ENCODE results near the genes XYLT1 and CCP110.

GRCh38 chr16:15576250-15577328 is 66.4 kb downstream of the MARF1 start:
- PRO-cap = bidirectional peak, plus-strand start at chr16:15577132, minus-strand start at chr16:15576910

- PRO-cap = no peak
Observed at GRCh38 chr16:15592082-15592702, 50.8 kb downstream of the MARF1 start.

- PRO-cap = no peak
Observed at GRCh38 chr16:15607554-15608168, 35.3 kb downstream of the MARF1 start.

- PRO-cap = no peak
Observed at GRCh38 chr16:15714776-15715362, 64.8 kb downstream of the NDE1 start.

- PRO-cap = no peak
Observed at GRCh38 chr16:15721208-15721898, 71.3 kb downstream of the NDE1 start.

GRCh38 chr16:15951756-15952251 is 2.4 kb downstream of the ABCC1 start:
- PRO-cap = no peak

GRCh38 chr16:16125608-16126152 is 97.6 kb downstream of the ABCC6 start:
- PRO-cap = no peak

- PRO-cap = no peak
Observed at GRCh38 chr16:16131473-16132173, 91.7 kb downstream of the ABCC6 start.

GRCh38 chr16:16142989-16143381 is 80.3 kb downstream of the ABCC6 start:
- PRO-cap = no peak

DNA sequence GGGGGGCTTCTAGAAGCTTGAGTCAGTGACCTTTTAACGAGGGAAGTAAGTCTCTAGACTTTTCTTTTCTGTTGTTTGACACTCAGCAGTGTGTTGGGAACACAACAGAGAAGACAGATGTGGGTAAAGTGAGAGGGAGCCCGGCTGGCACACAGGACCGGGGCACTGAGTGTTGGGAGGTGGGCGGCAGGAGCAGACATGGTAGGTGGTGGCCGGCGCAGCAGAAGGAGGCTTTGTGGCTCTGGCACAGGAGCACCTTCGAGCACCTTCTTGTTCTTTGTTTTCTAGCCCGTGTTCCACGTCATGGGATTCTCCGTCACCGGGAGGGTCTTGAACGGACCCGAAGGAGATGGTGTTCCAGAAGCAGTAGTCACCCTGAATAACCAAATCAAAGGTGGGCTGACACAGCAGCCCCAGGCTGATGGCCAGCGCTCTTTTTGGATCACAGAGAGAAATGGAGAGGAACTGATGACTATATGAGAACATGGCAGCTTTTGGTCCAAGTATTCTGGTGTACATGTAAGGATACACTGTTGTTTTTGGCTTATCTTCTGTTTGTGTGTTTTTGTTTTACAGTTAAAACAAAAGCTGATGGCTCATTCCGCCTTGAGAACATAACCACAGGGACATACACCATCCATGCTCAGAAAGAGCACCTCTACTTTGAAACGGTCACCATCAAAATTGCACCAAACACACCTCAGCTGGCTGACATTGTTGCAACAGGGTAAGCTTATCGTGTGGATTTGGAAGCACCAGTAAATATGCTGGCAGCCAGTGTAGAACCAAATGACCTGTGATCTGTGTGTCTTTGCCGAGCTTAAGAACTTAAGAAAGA is 23.3 kb downstream of the NOMO3 start:
- PRO-cap = no peak

GRCh38 chr16:17380460-17381158 is 90.2 kb downstream of the XYLT1 start:
- PRO-cap = unidirectional peak, minus-strand start at chr16:17380768

DNA sequence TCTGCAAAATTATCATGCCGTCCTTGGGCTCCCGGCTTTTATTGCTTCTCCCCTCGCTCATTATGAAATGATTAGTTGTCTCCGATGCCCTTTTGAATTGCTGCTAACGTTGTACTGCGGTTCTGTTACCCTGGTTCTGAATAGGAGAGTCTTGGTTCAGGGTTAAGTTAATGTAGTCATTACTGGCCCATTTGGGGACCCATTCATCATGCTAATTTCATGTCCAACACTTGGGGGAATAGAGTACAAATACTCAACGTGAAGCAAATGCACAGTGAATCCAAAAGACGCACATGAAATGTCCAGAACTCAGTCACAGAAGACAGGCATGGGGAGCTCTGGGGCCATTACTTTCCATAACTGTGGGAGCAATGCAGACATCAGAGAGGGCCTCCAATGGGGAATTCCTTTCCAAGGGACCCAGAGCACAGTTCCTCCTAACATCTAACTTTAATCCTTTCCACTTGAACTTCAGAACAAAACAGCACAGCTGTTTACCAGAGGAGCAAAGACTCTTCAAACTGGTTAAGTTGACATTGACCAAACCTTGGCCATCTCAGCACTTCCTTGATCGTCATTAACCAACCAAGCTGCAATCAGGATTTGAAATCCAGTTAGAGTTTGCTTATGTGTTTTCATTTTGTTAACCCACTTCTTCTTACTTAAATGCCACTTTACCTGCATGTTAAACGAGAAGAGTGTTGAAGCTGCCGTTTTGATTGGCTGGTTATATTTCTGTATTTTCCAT is 12.5 kb downstream of the XYLT1 start:
- PRO-cap = no peak

GRCh38 chr16:17468418-17468904 is 2.3 kb downstream of the XYLT1 start:
- PRO-cap = no peak

DNA sequence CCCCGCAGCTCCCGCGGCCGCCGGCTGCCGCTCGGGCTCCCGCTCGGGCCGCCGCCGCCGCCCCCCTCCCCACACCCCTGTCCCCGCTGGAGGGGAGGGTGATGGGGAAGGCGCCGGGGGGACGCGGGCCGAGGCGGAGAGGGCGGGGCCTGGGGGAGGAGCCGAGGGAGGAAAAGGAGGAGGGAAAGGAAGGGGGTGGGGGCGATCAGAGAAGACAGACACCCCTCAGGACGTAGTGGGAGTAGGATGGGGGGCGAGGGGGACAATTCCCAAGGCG is at the start of gene XYLT1:
TSS of gene XYLT1 (minus strand) at position 100 of the 277 bp plus-strand sequence.
- PRO-cap = bidirectional peak, plus-strand start at position 190 of the sequence, minus-strand start at position 59 of the sequence

DNA sequence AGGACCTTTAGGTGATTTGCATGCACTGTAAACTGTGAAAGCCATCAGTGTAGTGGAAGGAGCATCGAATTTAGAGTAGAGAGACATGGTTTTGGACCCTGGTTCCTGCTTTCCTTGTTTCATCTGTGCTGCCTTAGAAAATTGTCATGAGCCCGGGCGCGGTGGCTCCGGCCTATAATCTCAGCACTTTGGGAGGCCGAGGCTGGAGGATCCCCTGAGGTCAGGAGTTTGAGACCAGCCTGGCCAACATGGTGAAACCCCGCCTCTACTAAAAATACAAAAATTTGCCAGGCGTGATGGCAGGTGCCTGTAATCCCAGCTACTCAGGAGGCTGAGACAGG is 776 bp downstream of the COQ7 start:
- PRO-cap = unidirectional peak, plus-strand start at position 44 of the sequence

DNA sequence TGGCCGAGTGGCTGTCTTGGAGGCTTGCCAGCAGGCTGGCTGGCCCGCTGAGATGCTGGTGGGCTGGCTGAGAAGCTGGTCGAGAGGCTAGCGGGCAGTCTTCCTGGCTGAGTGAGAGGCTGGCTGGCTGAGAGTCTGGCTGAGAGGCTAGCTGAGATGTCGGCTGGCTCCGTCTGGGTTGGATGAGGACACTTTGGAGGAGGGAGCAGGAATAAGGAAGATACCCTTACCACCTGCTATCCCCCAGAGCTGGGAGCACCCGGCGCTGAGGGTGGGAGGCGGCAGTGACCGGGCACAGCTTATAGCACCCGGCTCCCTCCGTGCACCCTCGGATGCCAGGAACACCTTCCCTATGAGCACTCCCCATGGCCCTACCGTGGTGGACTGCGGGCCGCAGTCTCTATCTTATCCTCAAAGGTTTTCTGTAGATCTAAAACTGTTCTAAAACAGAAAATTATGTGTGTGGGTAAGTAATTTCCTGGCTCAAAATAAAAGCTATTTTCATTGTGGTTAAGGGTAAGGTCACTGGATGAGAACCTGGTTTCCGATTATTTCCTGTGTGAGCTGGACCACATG is 34.5 kb upstream of the TMC5 start:
- PRO-cap = no peak

DNA sequence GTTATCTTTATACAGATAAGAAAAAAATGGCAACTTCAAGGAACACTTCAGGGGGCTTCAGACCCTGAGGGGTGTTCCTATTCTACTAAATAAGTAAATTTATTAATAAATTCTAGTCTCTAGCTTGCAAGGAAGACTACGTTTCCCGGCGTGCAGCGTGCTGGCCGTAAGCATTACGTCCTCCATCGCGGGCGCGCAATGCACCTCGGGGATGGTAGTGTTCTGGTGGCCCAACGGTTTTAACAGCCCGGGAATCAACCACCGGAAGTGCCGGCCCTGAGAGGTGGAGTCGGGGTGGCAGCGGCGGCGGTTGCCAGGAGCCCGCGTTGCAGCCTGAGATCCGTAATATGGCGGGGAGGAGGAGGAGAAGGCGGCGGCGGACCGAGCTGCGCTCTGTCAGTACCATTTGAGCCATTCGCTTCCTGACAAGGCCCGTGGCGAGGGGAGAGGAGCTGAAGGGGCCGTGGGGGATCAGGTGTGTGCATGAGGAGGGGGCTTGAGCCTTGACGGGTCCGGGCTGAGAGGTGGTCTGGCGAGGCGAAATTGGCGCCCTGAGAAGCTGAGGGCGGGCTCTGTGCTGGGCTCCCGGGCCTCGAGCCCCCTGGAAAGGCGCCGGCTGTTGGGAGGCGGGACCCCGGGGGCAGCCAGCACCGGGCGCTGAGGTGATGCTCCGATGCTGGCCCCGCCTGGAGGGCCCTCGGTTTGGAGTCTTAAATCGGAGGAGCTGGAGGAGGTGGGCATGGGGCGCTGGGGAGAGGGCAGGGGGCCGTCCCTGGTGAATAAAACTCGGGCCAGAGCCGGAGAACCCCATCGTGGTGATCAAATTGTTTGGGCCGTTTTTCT is at the start of gene CCP110:
TSS of gene CCP110 (plus strand) at position 329 of the 843 bp plus-strand sequence.
- PRO-cap = unidirectional peak, plus-strand start at position 286 of the sequence; unidirectional peak, plus-strand start at position 345 of the sequence

DNA sequence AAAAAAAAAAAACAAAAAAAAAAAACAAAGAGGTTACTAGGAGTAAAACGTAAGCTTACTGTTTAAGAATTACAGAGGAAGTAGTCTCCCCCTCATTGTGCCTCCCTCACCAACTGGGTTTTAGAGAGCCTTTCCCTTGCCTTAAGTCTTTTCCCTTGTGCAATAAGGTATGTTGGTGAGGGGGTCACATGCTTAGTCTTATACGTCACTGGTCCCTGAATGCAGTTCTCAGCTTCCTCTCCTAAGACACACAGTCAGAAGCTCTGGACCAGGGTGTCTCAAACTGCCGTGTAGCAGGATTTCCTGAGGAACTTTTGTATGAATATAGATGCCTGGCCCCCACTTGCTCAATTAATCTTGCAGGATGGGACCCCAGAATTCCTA is 20.7 kb downstream of the VPS35L start:
- PRO-cap = no peak

- PRO-cap = no peak
Observed at GRCh38 chr16:19639797-19640480, 78.1 kb downstream of the KNOP1 start.

DNA sequence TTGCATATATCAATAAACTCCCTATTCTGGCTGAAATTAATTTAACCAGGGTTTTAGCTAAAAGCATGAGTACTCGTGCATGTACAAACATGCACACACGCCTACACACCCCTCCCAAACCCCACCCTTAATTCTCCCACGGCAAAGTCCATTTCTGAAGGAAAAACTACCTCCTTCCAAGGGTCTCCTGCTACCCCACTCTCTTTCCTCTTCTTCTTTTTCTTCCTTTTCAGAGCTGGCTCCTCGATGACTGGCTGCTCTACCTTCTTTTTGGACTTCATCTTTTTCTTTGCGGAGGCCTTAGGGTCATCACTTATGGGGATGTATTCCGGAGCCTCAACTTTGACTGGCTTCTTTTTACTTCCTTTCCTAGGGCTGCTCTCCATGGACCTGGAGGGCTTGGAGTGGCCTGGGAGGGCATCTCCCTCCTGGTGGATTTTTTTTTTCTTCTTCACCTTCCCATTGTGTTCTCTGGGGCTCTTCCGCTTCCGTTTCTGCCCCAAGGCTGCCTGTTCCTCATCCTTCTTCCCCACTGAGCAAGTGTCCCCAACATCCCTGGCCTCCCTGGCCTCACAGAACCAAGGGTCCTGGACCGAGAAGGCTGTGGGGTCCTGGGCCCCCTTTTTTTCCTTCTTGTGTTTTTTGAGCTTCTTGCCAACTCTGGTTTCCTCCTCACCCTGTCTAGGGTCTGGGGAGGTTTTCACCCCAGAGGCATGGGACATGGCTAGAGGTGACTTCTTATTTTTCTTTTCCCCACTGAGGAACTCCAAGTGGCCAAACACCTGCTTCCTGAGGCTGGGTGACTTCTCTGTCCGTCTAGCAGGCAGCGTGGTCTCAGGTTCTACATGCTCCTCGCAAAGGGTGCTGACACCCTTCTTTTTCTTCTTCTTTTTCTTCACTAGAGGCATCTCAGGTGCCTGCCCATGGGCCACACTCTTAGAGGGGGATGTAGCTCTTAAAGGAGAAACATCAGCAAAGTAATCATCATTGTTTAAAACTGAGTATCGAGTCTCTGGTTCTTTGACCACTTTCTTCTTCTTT is 3.8 kb downstream of the KNOP1 start:
- PRO-cap = no peak